ENCODE data around the genes TMTC2 and CCER1.

DNA sequence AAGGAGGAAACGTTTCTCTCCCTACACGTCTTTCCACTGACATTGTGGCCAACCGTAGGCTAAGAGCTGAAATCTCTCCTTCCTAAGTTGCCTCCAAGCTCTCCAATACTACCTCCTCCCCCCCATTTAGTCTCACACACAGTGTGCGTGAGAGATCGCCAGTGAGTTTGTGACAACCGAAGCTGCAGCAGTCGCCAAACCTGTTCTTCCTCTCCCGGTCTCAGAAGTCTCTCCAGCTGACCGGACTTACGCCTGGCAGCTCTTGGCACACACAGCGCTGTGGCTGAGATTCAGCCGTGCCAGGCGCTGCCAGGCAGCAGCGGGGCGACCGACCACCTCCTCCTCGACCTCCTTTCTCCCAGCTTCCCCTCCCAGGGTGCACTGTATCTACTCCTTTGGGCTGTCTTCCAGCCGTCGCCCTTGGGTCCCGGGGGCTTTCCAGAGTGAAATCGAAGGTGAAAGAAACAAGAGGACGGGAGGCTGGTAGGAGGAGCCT lies 385 bp upstream of the TMTC2 start:
- RRBS = 4% methylated on average over 3 of the region's 22 CpGs

DNA sequence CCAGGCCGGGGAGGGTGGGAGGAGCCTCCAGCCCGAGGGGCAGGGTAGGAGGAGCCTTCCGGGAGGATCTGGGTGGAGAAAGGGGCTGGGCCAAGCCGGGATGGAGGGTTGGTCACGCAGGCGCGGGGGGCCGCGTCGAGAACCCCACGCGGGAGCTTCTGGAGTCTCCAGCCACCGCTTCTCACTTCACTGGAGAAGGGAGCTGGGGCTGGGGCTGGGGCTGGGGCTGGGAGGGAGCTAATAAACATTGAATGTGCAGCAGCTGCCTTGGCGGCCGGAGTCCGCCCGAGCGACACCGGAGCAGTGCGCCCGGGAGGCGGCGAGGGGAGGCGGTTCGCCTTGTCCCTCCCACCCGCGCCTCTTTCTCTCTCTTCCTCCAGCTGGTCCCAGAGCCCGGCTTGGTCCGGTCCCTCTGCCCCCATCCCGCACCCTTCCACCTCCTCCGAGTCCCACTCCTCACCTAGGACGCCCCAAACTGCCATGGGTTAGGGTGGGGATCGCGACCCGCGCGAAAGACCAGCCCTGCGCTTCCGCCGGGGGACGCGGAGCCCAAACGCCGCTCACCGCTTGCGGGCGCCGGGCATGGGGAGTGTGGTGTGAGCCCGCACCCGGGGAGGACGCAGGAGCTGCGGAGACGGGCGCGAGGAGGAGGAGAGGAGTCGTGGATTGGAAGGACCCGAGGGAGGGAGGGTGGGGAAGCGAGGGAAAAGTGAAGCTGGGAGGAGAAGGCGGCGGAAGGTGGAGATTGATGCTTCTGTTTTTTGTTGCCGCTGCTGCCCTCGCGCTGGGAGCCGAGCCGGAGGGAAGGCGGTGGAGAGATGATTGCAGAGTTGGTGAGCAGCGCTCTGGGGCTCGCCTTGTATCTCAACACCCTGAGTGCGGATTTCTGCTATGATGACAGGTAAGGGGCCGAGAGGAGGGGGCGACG lies at the start of gene TMTC2:
TSS of gene TMTC2 (plus strand) at position 138 of the 928 bp plus-strand sequence.
- RRBS = 4% methylated on average over 18 of the region's 72 CpGs

DNA sequence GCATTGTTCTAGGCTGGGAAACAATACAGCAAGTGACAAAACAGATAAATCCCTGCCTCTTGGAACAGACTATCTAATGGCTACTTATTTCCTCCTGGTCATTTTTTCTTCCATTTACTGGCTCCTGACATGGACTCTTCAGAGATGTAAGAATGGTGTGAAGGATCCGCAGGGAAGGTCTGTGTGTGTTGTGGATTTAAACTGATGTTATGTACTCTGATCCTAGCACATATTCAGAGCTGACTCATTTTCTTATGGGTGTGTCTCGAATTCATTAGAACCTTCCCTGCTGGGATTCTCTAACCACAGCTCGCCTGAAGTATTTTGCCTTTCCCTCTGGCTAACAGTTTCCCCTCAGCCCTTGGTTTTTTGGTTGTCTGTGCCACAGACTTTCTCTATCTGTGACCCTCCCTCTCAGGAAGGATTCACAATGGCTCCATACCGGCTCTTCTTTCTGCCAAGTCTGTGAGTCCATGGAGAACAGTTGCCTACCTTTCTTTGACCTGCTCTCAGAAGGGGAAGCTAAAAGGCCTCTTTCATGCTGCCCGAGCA lies 53.7 kb downstream of the TMTC2 start:
- RRBS = no CpG with 5 or more reads among the region's 5 CpGs

DNA sequence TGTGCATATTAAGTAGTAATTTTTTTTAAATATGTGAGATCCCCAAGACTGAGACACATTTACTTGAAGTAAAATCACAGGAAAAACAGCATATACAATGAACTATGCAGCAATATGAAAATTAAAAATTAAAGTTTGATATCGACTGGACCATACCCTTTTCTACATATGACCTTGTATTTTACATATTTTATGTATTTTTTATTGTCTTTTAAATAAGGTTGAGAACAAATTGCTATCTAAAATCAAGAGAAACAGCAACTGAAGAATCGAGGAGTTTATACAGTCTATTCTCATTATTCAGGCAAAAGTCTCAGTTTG lies 49.9 kb downstream of the TSPAN19 start:
- RRBS = no CpG with 5 or more reads among the region's 2 CpGs

- RRBS = no CpG with 5 or more reads among the region's 20 CpGs
These were observed 775 bp upstream of the ALX1 start for GRCh38 chr12:85279259-85279630.

- RRBS = no CpG with 5 or more reads among the region's 13 CpGs
These were observed 344.9 kb upstream of the MGAT4C start for GRCh38 chr12:86601095-86601552.

DNA sequence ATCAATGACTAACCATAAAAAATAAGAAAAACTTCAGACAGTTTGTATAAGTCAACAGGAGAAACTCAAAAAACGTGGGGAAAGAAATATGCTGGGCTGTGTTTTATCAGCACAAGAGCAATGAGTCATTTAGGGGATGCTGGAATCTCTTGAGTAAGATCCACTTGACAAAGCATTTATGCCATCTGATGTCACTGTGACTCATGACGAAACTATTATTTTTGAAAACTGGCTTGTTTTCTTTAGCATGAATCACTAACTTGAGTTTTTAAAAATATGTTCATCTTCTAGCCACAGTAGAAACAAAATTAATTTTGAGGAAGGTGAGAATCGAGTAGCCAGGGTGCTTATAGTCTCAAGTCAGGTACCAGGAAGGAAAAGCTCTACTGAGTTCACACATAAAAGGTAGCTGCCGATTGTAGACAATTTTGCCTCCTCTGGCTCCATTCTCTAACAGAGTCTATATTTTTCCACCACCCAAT lies 456.2 kb upstream of the MGAT4C start:
- RRBS = no CpG with 5 or more reads among the region's 4 CpGs

DNA sequence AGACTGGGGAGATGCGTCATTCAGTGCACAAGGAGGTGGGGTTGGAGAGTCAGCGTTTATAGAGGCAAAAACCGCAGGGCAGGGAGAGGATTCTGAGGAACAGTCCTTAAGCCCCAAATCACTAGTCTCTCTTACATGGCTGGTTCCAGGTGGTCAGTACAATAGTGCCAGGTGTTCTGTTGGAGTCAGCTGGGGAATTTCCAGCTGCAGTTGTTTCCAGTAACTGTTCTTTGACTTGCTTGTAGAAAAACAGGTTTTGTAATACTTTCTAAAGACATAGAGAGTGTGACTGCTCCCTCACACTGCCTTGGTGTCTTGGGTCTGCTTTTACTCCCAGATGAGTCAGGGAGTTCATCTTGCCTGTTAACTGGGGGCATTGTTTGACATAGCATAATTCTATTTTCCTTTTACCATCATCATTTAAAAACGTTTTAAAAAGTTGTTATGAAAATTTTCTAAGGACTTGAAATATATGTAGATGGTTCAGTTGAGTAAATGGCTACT lies 192.2 kb downstream of the TMTC3 start:
- RRBS = no CpG with 5 or more reads among the region's 4 CpGs

- RRBS = no CpG with 5 or more reads among the region's 6 CpGs
These were observed 161.2 kb downstream of the KITLG start for GRCh38 chr12:88419051-88419415.

GRCh38 chr12:88925840-88926039 lies 345.5 kb upstream of the KITLG start:
- RRBS = no CpG with 5 or more reads among the region's 2 CpGs

DNA sequence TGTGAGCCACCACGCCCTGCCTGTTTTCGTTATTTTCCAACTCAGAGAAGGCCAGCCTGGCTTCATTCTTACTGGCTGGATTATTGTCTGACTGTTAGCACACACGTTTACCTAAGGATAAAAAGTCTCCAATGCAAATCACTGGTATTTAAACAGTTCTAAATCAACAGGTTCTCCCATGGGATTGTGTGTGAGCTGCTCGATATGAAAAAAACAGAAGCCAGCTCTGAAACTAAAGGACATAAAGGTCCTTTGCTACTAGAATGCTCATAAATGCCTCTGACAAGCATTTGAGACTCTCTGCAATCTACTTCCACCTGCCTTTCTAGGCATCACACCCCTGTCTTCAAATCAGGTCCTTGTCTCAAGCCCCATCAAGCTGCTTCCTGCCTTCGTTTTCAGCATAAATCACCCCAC lies 265.0 kb downstream of the DUSP6 start:
- RRBS = no CpG with 5 or more reads among the region's 5 CpGs

DNA sequence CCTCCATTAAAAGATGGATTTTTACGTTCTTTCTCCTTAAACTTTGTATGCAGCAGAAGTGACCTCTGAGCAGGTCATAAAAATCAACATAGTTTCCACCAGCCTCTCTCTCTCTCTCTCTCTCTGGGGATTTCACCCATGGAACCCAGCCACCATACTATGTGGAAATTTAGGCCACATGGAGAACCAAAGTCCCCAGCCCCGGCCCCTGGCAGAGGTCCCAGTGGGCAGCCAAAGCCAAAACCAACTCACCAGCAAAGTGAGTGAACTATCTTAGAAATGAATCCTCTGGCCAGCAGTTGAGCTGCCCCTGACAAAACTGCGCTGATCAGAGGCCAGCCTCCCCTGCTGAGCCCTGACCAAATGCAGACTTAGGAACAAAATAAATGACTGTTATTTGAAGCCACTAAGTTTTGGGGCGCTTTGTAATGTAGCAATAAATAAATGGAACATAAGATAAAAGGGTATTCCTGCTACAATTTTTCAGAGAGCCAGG lies 9.1 kb downstream of the DUSP6 start:
- RRBS = no CpG with 5 or more reads among the region's 4 CpGs

- RRBS = no CpG with 5 or more reads among the region's 5 CpGs
These were observed 49.1 kb upstream of the DUSP6 start for GRCh38 chr12:89401288-89401822.

DNA sequence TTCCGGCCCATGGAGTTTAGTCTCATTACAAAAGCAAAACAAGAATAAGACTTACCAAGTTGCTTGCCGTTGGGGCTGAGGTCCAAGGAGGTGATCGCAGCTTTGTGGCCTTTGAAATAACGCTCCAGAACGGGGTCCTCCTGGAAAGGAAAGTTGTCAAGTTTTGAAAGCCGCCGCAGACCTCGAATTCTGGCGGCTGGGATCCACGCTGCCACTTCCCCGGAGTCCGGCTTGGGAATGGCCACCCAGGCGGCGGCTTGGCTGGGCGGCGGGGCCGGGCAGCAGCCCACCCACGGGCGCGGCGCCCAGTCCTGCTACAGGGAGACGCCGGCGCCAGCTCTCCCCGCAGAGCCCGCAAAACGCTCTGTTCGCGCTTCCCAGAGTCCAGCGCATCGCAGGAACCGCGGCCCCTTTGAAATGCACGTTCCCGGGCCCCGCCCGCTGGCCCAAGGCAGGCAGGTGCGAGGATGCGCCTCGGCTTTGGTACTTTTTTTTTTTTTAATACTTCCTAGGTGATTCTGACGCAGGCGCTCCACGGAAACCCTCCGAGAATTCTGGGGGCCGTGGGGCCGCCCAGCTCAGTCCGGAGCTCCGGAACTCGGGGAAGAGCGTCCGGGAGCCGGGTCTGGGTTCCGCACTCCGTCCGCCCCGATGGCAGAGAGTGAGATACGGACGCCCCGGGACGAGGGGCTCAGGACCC lies 619 bp upstream of the GALNT4 start:
- RRBS = 2% methylated on average over 28 of the region's 60 CpGs

- RRBS = 80% methylated on average over 2 of the region's 7 CpGs
These were observed 16.2 kb upstream of the POC1B start for GRCh38 chr12:89541622-89542785.

GRCh38 chr12:89647589-89648090 lies 61.0 kb downstream of the ATP2B1 start:
- RRBS = no CpG with 5 or more reads among the region's 4 CpGs

DNA sequence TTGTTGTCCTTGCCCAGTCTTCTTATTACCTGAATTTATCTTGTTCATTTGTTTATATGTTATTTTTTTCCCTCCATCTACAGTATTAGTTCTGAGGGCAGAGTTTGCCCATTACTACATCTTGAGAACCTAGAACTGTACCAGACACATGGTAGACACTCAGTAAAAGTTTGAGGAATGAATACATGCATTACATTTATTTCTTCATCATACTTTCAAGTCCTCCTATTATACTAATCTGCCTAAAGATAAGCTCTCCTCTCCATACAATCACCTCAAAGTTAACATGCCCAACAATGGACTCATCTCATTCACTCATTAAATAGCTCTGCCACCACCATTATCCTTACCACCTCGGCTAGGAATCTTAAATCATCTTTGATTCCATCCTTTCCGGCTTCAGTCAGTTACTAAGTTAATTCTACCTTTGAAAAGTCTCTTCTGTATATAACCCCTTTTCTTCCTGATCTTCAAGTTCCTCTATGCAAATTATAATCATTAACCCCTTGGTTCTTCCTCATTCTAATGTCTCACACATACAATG lies 51.8 kb downstream of the ATP2B1 start:
- RRBS = no CpG with 5 or more reads among the region's 2 CpGs

DNA sequence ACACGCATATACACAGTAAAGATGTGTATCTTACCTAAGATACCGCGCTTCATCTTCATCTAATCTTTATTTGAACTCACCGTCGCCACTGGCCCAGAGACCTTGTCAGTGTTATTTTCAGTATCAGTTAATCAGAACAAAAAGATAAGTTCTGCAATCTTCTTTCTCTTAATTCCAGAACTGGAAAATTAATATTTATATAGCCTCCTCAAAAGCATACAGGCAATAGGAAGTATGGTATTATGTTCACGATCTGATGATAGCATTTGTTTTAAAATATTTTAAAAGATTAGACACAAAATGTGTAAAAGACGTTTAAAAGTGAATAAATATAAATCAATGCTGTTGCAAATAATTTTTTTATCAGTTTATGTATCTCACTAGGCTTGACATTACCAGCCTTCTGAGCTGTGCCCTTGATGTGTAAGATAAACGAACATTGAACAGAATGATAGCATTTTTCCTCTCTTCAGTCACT lies 1.9 kb upstream of the ATP2B1 start:
- RRBS = no CpG with 5 or more reads among the region's 8 CpGs

DNA sequence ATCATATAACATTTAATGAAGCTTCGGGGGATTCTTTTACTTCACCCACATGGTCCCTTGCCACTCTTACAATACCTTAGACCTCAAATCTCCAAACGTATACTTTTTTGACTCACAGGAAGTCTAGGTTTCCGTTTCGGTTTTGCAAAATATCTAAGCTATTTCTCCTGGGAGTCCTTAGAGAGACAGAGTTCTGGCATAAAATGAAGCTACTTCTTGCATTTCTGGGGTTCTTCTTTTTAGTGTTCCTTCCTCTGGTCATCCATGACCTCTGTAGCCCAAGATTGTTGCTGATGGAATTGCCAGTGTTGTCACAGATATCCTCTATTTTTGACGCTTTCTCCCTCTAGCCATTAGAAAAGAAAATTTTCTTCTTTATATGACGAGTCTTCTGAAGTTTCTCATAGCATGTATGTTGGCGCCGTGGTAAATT lies 590.6 kb upstream of the ATP2B1 start:
- RRBS = no CpG with 5 or more reads among the region's 8 CpGs

DNA sequence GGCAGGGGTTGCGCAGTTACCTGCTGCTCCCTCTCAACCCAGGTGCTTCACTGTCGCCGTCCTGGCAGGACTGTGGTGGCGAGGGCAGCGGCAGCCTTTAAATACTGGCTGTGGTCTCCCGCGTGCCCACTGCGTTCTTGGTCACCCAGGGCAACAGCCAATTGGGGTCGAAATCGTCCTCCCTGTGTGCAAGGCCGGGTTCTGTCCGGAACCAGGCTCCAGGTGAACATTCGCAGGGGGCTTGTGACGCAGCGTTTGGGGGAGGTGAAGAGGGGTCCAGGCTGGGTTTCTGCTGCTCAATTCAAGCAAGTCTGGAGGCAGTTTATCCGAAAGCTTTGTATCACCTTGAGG lies at the start of gene CCER1:
TSS of gene CCER1 (minus strand) at position 74 of the 351 bp plus-strand sequence.
- RRBS = no CpG with 5 or more reads among the region's 16 CpGs

All from HGPS cell (cell line).